Trachea (tissue), 1 donor: ENCODE data around the genes FBXO33, LRFN5, C14orf28 and FKBP3.

- PRO-cap: no peak
Measured at GRCh38 chr14:37601922-37602294, 6.5 kb downstream of the TTC6 start.

DNA sequence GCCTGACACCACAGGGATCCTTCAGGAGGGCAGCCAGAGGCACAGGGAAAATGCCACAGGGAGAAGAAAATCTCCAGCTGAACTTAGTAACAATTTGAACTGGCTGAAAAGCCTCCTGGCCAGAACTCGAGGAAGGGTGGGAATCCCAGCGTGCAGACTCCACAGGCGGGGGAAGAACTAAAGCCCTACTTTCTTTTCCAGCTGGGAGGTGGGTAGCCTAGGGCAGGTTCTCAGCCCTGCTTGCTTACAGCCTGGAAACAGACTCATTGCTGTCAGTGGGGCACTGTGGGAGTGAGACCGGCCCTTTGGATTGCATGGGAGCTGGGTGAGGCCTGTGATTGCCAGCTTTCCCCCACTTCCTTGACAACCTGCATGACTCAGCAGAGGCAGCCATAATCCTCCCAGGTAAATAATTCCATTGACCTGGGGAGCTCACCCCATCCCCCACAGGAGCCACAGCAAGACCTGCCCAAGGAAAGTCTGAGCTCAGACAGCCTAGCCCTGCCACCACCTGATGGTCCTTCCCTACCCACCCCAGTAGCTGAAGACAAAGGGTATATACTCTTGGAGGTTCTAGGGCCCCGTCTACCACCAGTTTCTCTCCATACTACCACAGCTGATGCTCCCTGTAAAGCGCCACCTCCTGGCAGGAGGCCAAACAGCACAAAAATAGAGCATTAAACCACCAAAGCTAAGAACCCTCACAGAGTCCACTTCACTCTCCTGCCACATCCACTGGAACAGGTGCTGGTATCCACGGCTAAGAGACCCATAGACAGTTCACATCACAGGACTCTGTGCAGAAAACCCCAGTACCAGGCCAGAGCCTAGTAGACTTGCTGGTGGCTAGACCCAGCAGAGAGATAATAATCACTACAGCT, 294.2 kb downstream of the SEC23A start:
- PRO-cap: no peak

GRCh38 chr14:39432049-39433146, at the start of gene FBXO33:
TSS of gene FBXO33 (minus strand) at chr14:39432433.
- PRO-cap: unidirectional peak, minus-strand start at chr14:39432166; bidirectional peak, plus-strand start at chr14:39432693, minus-strand start at chr14:39432422; bidirectional peak, plus-strand start at chr14:39433005, minus-strand start at chr14:39432838

GRCh38 chr14:41606670-41607705, at the start of gene LRFN5:
TSS of gene LRFN5 (plus strand) at chr14:41606876.
- PRO-cap: unidirectional peak, plus-strand start at chr14:41606733

DNA sequence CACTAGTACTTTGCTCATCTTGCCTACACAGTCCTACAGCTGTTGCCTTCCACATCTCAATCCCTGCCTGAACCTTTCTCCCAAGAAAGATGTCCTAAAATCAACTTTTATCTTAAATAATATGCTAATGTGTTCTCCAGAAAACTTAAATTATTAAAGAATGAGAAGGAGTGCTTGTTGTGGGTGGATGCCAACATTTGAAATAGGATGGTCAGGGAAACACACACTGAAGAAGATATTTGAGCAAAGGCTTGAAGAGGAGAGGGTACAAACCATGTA, 1044.5 kb downstream of the LRFN5 start:
- PRO-cap: no peak

- PRO-cap: bidirectional peak, plus-strand start at chr14:44897343, minus-strand start at chr14:44897063; unidirectional peak, plus-strand start at chr14:44897672
Measured at GRCh38 chr14:44896720-44898105, at the start of gene C14orf28. TSS of gene C14orf28 (plus strand) at chr14:44897275.

DNA sequence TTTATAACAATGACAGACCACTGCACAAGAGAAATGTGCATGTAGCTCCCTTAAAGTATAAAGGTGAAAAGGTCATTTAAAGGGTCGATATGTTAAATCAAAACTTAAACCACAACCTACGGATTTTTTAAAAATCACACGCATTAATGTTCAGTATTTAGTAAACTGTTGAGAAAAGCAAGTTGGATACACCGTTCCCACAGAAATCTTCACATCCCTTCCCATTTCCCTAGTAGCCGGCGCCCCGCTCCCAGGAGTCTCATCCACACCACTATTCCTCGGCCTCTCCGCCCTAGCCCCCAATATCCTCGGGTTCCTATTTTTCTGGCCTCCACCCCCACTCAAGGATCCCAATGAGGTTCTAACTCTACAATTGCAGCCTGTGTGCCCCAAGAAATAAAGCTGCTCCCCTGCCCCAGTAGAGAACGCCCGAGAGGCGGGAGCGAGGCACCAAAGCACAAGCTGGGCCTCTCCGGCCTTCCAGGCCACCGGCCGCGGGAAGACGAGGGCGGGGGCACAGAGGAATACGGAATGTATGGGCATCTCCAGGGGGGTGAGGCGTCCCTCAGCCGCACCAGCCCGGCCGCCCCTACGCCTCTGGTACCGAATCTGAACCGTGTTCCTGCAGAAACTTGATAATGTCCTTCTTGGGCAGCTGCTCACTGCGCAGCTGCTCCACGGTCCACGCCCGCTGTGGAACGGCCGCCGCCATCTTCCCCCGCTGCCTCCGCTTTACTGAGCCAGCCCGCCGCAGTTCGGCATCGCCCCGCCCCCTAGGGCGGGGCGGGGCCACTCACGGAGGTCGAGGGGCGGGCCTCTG, at the start of gene FKBP3:
FKBP3 (minus strand) TSS at position 737 of the 820 bp plus-strand sequence.
- PRO-cap: unidirectional peak, minus-strand start at position 480 of the sequence; bidirectional peak, plus-strand start outside the sequence, minus-strand start at position 734 of the sequence

- PRO-cap: no peak
Measured at GRCh38 chr14:45903275-45903686, 650.3 kb upstream of the MIS18BP1 start.

DNA sequence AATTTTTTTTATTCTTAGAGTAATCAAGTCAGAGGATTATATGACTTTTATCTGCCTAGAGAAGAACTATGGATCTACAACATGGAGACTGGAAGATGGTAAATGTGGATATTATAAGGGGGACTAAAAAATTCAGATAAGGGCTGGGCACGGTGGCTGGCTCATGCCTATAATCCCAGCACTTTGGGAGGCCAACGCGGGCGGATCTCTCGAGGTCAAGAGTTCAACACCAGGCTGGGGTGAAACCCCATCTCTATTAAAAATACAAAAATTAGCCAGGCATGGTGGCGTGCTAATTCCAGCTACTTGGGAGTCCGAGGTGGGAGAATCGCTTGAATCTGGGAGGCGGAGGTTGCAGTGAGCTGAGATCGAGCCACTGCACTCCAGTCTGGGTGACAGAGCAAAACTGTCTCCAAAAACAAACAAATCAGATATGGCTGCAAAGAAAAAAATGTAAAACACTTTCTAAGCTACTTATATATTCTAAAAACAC, 3.7 kb downstream of the KLHDC2 start:
- PRO-cap: no peak

DNA sequence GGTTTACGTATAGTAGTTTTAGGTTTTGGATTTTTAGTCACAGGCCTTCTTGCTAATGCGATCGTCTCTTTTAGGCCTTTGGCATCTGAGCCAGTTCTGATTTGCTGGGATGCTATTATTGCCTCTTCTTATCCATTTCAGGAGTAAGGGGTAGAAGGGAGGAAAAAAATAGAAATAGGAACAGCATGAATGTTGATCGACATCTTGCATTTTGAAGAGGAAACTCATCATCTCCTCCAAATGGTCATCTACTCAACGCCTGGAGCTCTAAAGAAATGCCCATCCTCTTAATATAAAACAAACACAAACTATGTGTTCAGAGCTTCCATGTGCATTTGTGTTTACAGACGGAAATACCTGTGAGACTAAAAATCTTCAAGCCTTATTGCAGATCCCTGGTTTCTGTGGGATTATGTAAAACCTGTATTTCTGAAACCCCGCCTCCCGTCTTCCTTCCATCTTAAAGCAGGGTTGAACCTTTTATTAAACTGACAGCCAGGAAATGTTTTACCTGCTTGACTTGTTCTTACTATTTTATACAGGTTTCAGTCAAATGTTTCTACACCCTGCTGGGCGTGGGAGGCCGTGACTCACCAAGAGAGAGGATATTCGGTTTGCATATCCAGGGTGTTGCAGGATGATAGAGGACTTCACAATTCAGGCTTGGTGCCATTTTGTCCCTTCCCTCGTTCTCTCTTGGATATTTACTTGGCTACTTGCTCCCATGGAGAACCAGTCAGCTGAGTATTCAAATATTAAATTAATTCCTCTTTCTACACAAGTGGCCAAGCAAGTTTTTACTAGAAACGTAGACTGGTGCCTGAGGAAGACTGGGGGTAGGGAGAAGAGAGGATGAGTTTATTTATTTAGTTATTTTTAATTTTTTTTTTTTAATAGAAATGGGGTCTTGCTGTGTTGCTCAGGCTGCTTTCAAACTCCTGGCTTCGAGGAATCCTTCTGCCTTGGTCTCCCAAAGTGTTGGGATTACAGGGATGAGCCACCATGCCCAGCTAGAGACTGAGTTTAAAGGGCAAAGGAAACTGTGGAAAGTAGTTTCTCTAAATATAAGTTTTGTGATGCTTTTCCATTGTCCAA, 69.7 kb downstream of the ARF6 start:
- PRO-cap: no peak

DNA sequence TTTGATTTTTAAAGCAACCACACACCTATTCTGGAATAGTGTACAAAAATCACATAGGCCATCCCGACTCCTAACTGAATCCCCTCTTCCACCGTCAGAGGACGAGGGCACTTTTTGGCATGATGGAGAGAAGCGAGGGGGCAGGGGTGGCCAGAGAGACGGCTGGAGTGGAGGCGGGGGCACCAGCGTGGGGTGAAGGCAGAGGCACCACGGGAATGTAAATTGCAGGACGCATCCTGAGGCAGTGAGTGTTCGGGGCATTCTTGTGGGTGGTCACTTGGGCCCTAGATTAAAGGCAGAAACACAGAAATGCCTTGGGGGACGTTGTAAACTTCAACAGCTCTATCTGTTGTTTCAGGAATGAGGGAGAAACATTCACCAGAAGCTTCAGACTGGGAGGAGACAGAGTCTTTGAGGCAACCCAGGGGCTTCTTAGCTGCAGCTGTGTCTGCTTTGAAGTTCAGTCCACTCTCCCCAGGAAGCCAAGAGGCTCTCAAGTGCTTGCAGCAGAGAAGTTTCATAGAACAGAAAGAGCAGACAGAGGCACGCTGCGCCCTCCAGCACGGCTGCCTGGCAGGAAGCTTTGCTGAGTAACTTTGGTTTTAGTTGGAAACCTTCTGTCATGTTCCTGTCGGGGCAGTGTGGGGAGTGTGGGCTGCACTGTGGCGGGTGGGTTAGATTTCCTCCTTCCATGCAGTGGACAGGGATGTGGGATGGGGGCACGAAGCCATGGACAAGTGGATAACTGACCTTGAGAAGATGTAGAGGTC, 107.4 kb downstream of the ARF6 start:
- PRO-cap: no peak

DNA sequence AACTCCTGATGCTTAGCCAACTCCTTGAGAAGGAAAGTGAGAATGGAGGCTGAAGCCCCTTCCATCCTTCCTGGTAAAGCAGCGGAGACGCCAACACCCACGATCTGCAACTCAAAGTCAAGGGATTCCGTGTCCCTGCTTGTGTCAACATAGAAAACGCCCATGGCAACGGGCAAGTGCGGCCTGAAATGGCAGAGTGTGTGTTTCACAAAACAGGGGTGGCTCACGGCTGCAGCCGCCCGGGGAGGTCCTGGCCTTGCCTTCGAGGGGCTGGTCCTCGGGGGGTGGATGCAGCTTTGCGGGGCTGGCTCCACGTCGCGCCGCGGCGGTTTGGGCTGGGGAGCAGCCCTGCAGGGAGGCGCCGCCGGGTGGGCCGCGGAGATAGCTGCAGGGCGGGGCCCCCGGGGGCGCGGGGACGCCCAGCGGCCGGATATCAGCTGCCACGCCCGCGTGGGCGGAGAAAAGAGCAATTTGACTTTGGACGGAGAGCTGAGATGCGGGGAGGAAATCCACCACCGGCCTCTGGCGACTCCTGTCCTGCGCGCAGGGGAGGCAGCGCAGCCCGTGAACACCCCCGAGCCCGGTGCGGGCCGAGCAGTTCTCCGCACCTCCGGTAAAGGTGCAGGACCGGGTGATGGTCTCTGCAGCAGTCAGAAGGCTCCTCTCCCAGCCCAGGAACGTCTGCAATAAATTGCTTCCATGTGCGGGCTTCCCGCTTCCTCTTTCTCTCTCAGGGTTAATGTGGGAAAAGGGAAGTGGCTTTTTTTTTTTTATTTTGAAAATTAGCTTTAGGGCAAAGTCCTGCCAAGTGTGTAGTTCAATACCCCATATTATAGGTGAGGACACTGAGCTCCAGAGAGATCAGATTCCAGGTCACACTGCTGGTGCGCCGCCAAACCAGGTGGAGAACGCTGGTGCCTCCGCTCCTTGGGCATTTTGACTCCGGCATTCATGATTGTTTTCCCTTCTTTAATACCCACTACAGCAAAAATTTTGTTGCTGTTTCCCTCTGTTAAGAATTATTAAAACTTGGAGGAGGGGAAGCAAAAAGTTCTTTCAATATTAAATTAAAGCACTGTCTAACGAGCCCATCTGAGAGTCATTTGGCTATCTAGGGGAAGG, 110.6 kb downstream of the ARF6 start:
- PRO-cap: bidirectional peak, plus-strand start at position 469 of the sequence, minus-strand start at position 327 of the sequence

DNA sequence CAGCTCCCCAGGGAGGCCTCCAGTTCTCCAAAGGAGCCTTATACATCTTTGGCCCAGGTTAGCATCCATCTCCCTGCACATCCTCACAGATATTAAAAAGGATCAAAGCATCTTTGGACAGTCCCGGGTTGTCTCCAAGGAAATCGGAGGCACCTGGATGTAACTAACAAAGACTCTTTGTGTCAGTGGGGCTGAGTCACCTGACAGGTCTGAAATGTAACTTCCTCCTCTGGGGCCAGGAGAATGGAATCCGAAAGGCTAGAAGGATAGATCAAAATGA, 103.0 kb downstream of the VCPKMT start:
- PRO-cap: no peak

GRCh38 chr14:50047162-50047938, 69.0 kb downstream of the VCPKMT start:
- PRO-cap: no peak

GRCh38 chr14:50059754-50060094, 56.6 kb downstream of the VCPKMT start:
- PRO-cap: no peak

DNA sequence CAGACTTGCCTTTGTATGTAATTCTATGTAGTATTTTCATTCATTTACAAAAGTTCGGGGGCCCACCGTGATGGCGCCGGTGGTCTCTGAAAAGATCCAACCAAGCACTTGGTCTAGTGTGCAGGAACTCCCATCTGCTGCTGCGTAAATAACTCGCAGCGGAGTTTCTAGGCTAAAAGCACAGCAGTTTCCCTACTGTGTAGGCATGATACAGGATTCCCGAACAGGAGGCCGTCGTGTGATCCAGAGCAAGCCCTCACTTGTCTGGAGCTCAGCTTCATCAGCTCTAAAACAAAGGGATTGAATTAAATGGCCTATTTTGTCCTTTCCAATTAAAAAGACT, 34.5 kb downstream of the VCPKMT start:
- PRO-cap: no peak

- PRO-cap: no peak
Measured at GRCh38 chr14:50363746-50364351, 32.8 kb downstream of the CDKL1 start.

GRCh38 chr14:50770633-50771270, 60.2 kb downstream of the NIN start:
- PRO-cap: no peak

GRCh38 chr14:50835202-50835940, 4.4 kb upstream of the NIN start:
- PRO-cap: no peak

DNA sequence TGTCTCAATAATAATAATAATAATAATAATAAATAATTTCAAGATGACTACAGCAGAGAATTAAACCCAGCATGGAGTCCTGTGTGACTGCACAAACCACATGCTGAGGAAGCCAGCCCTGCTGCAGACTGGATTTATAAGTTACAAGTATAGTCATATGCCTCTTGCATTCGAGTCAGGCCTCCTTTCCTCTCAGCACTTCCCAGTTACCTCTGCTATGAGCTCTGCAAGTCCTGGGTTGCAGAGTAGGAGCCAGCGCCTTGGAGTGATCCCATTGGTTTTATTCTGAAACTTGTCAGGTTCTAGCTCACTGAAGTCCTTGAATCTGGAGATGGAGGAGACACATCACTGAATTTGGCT, 29.8 kb downstream of the PYGL start:
- PRO-cap: no peak